Thoracic aorta (tissue), 1 donor: ENCODE results near the gene MAP3K4.

DNA sequence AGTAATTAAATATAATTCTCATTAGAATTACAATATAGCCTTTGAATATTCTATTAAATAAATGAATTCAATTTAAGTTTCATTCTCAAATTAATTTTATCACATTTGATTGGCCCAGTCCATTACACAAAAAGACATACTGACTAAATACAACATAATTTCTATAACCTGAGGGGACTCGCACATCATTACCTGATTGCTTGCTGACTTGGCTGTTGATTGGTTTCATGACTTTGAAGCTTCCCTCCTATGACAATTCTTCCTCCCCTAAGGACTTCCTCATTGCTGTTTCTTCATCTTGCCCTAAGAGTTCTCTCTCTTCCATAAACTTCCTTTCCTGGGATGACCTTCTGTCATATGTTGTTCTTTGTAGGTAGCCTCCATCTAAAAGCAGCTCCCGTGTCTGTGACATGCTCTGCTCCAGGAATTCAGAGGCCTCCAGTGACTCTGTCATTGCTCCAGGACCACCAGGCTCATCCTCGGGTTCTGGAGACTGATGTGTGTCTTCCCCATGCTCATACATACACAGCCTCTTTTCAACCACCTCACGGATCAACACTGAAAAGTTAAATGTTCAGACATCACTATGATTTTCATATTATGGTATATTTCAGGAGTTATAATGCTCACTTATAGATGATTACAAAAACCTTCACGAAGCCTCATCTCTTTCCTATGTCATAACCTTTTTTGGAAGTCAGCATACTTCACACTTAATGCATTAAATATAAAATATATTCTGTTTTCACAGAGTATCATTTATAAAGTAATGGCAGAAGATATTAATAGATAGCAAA lies 22.5 kb downstream of the RSPH3 start:
- RAMPAGE, long total RNA: no peak

GRCh38 chr6:159036420-159037215 lies 8.2 kb downstream of the TAGAP start:
- RAMPAGE, long total RNA: no peak

DNA sequence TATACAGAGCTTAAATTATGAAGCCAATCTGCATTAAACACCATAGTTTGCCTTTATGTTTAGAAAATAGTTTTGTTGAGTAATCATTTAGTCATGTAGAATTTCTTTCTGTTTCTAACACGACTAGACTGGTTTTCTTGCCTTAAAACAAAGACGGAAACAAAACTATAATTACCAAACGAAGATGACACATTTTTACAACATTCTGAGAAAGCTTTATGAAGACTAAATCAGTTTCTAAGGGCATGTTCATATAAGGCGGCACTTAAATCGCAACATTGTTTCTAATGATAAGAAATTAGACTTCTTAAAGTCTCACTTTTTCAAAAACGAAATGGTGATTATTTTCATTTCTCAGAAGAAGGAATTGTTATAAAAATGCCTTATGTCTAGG lies 5.2 kb downstream of the TAGAP start:
- RAMPAGE, long total RNA: no peak

DNA sequence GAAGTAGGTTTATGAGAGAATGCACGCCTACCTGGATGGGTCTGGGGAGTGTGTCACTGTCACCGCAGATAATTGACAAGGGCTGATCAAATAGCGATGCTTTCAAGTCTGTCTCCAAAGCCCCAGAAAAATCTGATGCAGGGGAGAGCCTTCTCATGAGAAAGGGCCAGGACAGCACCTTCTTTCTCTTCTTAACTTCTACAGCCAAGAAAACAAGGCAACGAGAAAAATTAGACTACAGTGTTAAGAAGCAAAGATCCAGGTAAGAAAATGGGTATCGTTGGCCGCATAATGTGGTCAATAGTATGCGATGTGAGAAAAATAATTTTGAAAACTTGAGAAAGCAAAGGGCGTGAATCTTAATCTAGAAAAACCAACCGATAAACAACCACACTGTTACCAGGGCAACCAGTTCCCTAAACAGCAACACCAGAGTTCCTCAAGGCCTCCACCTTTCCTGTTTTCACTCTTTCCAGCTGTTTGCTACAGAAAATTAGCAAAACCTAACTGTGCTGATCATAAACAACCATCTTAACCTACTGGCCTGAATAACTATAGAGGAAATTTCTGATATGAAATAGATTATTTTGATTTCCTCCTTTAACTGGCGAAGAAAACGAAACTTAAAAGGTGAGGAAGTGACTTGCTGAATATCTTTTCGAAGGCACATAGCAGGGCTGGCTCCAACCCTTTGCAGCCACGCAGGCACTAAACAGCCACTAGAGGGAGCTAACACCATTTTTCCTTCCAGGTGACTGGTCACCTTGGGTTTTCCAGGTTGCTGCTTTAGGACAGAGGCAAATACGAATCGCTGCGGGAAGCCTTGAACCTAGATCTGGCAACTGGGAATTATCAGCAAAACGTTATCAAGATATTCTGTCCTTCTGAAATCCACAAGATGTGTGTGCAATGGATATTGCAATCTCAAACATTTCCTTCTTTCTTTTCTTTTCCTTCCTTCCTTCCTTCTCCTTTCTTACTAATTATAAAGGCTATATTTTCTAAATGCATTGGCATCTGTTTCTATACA lies 2.4 kb downstream of the TAGAP start:
- RAMPAGE, long total RNA: no peak

GRCh38 chr6:159062054-159062971 lies 17.5 kb upstream of the TAGAP start:
- RAMPAGE, long total RNA: no peak

DNA sequence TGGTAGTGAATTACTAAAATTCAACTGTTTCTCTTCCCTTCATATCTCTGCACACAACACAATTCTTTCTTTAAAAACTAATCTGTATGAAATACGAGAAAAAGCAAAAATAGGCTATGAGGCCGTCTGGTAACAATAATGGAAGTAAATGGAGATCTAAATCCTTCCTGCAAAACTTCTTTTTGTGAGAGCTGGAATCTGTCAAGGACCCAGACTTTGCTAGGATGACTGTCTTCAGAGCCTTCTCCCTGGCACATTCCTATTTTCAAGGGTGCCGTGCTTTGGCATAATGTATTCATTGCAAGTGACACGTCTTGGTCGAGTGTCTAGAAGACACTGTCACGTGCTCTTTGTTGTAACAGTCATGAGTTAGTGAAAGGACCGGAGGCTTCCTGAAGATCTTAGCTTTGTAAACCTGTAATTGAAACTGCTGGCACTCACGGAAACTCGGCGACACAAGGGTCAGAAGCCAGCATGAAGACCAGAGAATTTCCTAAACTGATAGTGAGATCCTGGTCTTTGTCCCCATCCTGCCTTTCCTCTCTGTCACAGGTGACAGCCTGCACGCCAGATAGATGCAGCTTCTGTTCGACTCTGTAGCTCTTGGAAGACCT lies 19.6 kb upstream of the TAGAP start:
- RAMPAGE, long total RNA: no peak

DNA sequence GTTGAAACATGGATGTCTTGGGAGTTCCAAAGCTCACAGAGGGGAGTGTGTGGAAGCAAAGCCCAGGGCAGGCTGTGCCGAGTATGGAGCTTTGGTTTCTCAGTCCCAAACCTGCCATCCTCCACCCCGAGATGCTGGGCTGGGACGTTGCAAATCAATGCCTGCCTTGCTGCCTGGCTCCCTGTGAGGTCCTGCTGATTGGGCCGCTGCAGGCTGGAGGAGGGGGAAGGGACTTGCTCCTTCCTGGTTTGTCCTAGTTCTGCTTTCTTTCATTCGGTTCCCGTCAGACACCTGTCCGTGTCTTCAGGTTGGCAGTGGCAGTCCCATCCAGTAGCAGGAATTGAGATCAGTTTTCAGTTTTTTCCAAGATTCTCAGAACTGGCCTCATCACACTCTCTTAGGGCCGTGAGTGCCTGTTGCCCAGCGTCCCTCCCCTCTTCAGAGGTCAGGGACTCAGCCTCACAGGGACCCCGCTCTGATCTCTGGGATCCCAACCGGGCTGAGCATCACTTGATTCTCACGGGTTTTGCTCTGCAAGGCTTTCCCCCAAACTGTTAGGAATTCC lies 24.1 kb upstream of the TAGAP start:
- RAMPAGE, long total RNA: no peak

DNA sequence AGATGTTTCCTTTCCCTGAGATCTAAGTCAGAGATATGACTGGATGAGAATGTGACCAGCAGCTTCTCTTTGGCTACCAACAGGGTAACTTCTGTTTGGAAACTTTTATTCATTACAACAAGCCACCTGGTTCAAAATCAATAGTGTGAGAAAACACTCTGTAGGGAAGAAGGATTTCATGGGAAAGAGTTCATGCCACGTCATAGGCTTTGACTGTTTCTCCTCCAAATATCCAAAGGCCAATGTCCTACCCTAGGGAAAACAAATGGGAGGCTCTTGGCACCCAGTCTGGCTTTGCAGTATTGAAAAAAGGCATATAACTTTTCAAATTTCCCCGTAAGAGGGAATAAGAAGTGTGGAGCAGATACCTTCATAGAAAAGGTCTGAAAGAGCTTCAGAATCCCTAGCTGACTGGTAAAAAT lies 245.5 kb downstream of the FNDC1 start:
- RAMPAGE, long total RNA: no peak

GRCh38 chr6:159688986-159689628 lies 3.9 kb downstream of the SOD2 start:
- RAMPAGE, long total RNA: no peak

DNA sequence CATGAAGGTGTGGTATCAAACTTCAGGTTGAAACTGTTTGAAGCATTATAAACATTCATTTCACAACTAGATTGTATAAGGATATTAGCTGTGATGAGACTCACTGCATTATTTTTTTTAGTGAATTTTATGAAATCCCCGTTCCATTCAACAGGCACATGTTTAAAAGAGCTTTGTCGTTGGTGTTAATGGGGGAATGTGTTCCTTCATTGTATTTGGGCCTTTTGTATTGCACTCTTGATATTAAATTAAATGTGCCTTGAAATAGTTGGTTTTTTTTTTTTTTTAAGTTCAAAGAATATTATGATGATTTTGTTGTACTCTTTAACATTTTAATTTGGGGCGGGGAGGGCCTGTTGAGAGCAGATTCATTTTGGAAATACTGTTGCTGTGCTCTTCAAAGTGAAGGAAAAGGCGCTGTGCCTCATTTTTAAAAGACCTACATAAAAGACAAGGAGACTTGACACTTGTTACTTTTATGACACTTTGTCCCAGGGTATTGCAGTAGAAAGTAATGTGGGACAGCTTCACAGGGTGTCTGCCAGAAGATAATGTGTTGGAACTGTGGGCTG lies 12.6 kb upstream of the ACAT2 start:
- RAMPAGE, long total RNA: no peak

- RAMPAGE, long total RNA: no peak
Measured at GRCh38 chr6:159762162-159762654, 363 bp downstream of the ACAT2 start.

- RAMPAGE, long total RNA: no peak
Measured at GRCh38 chr6:160016217-160016833, 47.4 kb downstream of the IGF2R start.

DNA sequence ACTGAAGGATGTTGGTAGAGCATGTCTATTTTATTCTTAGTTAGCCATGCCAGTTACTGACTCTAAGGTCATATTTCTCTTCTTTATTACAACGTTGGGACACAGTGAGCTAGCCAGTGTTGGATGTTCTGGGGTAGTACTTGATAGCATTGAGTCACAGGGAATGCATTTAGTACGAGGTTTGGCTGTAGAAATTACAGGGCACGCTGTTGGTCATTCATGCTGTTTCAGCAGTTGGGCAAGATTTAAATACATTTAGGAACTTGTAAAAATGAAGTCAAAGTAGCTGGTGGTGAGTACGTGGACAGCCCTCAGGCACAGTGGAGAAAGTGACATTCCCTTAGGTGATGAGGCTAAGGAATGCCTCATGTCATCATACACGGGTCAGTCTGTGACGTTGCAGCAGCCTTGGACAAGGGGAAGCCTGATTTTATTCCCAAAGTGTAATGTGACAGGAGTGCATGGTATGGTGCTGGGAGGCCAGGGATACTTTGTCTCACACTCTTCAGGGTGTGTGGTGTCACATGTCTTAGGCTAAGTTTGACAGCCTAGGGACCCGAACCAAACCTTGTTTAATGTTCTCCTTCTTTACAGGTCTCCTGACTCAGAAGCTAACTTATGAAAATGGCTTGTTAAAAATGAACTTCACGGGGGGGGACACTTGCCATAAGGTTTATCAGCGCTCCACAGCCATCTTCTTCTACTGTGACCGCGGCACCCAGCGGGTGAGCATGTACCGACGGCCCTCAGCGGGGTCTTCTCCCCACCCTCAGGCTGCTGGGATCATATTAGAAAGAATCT lies 57.6 kb upstream of the SLC22A1 start:
- RAMPAGE, long total RNA: no peak

DNA sequence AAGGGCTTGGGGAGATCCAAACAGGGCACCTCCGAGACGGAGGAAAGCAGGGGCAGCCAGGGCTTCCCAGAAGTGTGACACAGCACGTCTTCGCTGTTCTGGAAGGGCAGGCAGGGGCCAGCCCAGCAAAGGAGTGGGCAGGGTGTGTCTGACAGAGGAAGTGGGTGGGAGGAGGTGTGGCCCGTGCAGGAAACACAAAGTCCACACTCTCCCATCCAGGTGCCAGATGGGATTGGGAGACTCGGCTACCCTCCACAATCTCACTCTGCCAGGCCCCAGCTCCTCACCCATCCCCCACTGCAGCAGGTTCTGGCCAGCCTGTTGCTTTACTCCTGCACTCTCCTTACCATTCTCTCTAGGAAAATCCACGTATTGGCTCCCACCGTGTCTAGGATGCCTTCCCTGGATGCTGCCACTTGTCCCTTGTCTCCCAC lies 41.8 kb upstream of the SLC22A2 start:
- RAMPAGE, long total RNA: no peak

- RAMPAGE, long total RNA: no peak
Measured at GRCh38 chr6:160446777-160447678, 98.8 kb downstream of the SLC22A3 start.

GRCh38 chr6:160509604-160509955 lies 154.5 kb downstream of the LPA start:
- RAMPAGE, long total RNA: no peak

- RAMPAGE, long total RNA: no peak
Measured at GRCh38 chr6:160521869-160522227, 142.2 kb downstream of the LPA start.

DNA sequence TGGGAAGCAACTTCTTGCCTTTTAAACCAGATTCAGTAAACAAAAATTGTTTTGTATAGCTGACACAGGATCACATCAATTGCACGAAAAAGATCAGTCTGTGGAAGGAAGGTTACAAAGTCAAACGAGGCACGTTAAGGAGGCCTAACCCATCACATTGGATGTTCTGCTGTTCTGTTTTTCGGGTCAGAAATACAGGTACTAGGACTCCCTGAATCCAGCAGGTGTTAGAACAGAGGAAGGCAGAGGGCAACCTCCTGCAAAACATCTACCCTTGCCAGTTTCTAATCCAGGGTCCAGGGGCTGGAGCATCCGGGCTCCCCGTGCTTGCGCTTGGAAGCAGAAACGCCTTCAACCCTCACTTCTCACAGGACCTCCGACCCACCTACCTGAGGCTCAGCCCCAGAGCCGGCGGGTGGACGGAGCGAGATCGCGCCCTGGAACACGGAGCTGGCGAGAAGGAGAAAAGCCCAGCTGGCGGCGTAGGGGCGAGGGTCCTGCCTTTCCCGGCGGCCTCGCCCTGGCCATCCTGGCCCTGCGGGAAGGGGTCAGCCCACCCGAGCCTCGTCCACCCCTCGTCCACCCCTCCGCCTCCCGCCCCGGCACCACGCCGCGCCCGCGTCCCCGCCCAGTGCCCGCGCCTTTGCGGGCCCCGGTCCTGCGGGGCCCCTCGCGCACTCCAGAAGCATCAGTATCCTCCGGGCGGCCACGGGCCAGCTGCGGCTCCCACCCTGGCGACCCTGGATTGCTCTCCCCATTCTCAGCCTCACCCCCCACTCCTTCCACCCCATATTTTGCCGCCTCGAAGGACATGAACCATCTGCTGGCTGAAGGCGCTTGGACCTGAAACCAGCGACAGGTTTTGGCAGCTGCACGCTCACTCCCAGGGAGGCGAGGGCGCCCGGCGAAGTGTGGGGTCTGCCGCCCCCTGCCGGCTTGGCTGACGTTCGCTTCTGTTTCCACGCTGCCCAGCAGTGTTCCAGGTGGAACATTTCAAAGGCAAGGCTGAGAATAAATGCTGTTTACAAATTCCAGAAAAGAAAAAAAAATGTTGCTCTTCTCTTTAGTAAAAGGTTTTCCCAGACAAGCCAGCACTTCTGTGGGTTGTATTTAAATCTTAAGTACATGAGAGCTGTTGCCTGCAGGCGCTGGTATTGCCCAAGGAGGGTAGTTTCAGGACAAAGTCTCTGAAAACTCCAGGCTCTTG lies 65.0 kb downstream of the PLG start:
- RAMPAGE, long total RNA: no peak

DNA sequence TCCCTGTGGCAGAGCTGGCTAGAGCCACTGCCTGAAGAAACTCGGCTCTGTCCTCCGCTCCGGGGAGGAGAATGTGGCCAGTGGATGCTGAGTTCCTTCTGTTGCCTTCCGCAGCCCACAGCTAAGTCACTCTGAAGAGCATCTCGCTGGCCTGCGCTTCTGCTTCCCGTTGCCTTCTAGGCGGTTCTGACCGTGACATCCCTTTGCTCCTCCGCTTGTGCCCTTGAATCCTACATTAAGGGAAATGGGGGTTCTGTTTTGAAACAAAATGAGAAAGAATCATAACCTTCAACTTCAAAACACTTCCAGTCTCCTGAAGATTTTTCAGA lies 135.2 kb downstream of the PLG start:
- RAMPAGE, long total RNA: no peak

- RAMPAGE, long total RNA: start-site peak on the plus strand at chr6:160991766-160991792, 44 reads
Measured at GRCh38 chr6:160991535-160992143, at the start of gene MAP3K4. MAP3K4 (plus strand) TSS chr6:160991769.